ENCODE measurements around the genes GPR50 and PASD1.

DNA sequence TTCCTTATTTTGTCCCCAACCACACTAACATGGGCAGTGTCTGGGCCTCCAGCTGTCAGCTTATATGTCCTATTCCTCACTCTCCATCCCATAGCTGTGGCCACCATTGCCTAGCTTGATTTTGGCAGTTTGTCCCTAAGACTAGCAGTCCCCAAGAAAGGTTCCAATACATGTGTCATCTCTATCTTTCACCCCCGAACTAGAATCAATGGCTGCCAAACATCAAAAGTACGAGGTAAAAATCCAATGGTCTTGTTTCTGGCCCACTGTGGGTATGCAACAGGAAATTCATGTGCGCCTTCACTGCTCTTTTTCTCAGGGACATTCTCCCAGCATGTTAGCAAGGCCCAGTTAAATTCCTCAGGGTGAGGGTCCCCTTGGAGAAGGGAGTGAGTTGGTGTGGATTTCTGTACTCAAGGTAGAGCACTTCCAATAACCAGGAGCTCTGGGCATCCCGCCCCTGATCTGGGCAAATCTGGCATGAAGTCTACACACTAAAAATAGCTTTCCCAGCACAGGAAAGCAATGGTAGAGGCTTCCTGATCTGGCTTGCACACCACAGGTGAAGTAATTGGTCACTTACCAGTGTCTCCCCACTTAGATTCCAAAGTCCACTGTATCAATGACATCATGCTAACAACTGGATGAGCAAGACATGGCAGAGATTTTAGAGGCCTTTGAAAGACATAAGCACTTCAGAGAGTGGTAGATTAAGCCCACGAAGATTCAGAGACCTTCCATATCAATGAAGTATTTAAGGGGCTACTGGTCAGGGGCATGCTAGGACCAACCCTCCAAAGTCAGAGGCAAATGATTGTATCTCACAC, 17.7 kb upstream of the IDS start:
- PRO-cap: no peak
- RAMPAGE, long total RNA, 4 experiments: no peak in any of the 4 experiments

DNA sequence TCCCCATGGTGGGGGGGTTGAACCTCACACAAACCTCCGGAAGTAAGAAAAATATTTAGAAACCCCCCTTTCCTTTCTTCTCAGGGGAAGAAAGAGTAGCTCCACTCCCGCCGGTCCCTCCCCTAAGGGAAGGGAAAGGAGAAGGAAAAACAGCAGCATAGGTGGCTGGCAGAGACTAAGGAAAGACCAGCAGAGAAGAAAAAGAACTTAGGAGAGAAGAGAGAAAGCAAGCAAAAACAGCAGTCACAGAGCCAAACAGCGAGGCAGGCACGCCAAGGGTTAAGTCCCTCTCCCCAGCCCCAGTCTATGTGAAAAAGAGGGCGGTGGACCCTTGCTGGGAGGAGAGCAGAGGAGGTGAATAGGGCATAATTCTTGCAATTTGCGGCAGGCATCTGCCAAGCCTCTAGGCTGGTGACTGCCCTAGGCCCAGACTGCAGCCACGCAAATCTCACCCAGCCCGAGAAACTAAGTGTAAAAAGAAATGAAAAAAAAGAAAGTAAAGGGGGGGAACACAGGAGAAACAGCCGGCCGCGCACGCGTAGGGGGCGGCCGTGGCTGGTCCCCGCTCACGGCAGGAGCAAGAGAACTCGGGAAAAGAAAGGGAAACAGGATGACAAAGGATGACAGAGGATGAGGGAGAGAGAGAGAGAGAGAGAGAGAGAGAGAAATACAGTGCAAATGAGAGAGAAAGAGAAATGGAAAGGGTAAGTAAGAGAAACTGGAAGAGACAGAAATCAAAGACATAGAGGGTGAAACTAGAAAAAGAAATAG, 48.6 kb downstream of the MAGEA9 start:
- PRO-cap: no peak
- RAMPAGE, long total RNA, 4 experiments: no peak in any of the 4 experiments

DNA sequence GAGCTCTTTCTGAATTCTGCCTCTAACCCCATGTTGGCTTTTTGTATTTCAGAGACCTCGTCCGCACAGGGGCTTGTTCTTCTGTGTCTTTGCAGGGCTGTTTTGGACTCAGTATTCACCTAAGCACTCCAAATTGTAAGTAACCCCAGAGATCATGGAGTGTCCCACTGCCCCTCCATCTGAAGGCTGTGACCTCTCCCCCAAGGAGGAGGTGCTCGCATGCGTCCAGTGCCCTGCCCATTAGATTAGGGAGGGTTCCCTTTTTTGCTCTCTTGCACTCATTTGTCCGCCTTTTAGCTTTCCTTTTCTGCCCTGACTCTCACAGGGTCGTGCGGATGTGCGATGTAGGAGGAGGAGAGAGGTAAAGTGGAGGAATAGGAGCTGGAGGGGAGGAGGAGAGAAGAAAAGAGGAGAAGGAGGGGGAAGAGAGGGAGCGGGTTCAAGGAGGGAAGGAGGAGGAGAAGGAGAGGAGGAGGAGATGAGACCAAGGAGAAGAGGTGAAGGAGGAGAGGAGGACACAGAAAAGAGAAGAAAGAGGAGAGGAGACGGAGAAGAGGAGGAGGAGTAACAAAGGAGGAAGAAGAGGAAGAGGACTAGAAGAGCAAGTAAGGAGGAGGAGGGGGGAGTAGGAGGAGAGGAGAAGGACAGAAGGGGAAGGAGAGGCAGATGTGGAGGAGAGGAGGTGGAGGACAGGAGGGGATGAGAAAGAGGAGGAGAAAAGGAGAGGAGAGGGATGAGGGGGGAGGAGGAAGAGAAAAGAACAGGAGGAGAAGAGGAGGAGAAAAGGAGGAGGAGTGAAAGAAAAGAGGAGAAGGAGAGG, 5.9 kb upstream of the EOLA2 start:
- PRO-cap: no peak
- RAMPAGE, long total RNA, 4 experiments: no peak in any of the 4 experiments

DNA sequence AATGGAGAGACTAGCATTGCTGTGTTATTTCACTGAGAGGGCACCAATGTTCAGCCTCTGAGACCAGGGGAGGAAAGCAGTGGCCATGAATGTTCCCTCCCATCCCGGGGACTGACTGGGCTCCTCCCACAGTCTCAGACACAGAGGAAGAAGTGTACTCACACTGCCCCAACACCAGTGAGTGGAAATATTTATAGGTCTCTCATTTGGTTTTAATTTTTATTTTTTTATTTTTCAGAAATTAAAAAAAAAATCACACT, 25.1 kb upstream of the EOLA2 start:
- PRO-cap: no peak
- RAMPAGE, long total RNA, 4 experiments: no peak in any of the 4 experiments

GRCh38 chrX:150364622-150364840, 1.4 kb downstream of the MAMLD1 start:
- PRO-cap: no peak
- RAMPAGE, long total RNA, 4 experiments: no peak in any of the 4 experiments

DNA sequence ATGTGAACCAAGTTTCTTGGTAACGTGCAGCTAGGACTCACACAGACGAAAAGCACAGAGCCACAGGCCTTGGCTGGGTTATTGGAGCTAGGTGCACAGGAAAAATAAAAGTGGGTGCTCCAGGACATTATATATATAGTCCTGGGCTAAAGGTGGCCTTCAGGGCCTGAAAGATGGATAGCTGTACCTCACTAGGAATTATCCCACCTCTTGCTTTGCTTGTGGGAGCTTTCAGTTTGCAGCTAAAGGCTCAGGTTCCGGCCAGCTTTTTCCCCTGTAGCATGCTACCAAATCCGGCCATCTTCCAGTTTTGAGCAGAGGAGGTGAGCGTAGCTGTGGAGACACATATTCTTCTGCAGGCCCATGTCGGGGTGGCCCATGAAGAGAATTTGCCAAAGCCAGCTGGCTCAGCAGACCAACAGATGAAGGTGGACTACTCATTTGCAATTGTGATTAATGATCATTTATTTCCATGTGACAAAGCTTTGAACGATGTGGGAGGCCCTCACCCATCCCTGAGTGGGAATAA, 87.7 kb upstream of the MTM1 start:
- PRO-cap: no peak
- RAMPAGE, long total RNA, 4 experiments: no peak in any of the 4 experiments

DNA sequence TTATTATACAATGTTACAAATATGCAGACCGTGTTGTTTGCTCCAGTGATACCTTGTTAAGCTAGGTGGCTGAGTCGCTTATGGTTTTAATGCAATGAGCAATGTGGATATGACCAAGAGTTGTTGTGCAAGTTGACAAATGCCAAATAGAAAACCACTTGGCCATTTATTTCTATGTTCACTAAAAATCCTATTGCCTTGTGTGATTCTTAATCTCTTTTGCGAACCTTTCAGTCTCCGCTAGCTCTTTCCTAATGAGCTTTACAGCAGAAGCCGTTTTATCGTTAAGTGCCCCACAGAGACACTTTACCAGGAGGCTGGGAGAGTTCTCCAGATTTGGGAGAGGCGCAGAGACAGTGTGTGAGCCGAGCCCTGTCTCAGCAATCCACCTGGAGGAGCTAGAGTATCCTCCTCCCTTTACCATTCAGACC, 55.0 kb upstream of the MTM1 start:
- PRO-cap: no peak
- RAMPAGE, long total RNA, 4 experiments: no peak in any of the 4 experiments

GRCh38 chrX:150546577-150547254, 21.7 kb upstream of the MTM1 start:
- PRO-cap: no peak
- RAMPAGE, long total RNA, 4 experiments: no peak in any of the 4 experiments

DNA sequence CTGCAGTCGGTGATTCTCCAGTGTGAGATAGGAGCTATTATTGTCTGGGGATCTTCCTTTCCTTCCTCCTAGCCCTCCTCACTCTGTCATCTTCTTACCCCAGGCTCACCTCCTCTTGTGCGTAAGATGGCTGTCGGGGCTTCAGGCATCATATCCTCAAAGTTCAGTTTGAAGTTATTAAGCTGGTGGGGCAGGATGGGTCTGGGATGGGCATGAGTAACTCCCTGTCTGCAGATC, 981 bp upstream of the MTMR1 start:
- PRO-cap: no peak
- RAMPAGE, long total RNA, 4 experiments: no peak in any of the 4 experiments

- PRO-cap: no peak
- RAMPAGE, long total RNA, 4 experiments: no peak in any of the 4 experiments
These were observed at the start of gene GPR50 for GRCh38 chrX:151176183-151176859. Gene GPR50, plus strand, starts transcription at chrX:151176584.

- PRO-cap: no peak
- RAMPAGE, long total RNA, 4 experiments: no peak in any of the 4 experiments
These were observed at the start of gene PASD1 for GRCh38 chrX:151563331-151563945. Gene PASD1, plus strand, starts transcription at chrX:151563675.

DNA sequence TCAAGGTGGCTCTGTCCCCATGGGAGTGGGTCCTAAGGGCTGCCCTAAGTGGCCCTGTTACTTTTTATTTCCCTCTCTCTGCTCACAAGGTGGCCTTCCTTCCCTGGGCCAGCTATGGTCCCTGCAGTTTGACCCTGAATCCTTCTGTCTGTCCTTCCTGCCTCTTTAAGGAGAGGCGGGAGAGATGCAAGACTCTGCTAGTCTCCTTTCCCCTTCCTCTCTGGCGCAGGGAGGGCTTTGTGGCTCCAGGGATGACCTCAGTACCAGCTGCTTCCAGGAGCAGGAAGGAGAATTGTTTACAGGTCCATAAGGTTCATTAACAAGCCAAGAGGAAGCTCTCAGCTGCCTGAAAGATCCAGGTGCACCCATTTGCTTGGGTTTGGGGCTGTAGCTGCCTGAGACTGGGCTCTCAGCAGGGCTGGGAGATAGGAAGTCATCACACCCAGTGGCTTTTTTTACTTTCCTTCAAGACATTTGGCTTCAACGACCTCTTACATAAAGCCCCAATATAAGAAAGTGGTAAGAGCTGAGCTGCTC, 4.1 kb upstream of the FATE1 start:
- PRO-cap: no peak
- RAMPAGE, long total RNA, 4 experiments: no peak in any of the 4 experiments

DNA sequence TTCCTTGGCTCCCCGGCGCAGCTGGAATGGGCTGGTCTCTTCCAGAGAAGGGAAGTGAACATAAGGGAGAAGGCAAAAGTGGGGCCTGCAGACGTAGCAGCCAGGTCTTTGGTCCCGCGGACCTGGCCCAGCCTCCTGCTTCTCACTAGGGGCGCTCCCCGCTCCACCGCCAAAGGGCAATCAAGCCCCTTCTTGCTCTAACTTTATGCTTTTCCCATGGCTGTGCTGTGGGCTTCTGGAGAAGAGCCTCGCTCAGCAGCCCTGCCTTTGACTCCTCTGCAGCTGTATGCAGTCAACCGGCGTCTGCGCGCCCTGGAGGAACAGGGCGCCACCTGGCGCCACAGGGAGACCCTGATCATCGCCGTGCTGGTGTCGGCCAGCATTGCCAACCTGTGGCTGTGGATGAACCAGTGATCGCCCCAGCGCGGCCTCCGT, 6.5 kb downstream of the FATE1 start:
- PRO-cap: no peak
- RAMPAGE, long total RNA, 4 experiments: no peak in any of the 4 experiments

DNA sequence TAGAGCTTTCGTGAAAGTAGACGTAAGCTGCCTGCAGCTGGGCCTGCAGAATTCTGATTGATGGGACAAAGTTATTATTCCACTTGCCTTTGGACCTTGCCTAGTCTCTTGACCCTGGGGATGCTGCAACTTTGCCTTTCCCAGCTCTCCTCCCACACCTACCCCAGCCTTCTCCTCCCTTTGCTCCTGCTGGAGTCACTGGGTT, 11.3 kb upstream of the GABRE start:
- PRO-cap: no peak
- RAMPAGE, long total RNA, 4 experiments: no peak in any of the 4 experiments

- PRO-cap: no peak
- RAMPAGE, long total RNA, 4 experiments: no peak in any of the 4 experiments
These were observed 38.7 kb upstream of the MAGEA10 start for GRCh38 chrX:152176865-152177712.

GRCh38 chrX:152451537-152451865, 386 bp upstream of the GABRA3 start:
- PRO-cap: no peak
- RAMPAGE, long total RNA, 4 experiments: no peak in any of the 4 experiments

DNA sequence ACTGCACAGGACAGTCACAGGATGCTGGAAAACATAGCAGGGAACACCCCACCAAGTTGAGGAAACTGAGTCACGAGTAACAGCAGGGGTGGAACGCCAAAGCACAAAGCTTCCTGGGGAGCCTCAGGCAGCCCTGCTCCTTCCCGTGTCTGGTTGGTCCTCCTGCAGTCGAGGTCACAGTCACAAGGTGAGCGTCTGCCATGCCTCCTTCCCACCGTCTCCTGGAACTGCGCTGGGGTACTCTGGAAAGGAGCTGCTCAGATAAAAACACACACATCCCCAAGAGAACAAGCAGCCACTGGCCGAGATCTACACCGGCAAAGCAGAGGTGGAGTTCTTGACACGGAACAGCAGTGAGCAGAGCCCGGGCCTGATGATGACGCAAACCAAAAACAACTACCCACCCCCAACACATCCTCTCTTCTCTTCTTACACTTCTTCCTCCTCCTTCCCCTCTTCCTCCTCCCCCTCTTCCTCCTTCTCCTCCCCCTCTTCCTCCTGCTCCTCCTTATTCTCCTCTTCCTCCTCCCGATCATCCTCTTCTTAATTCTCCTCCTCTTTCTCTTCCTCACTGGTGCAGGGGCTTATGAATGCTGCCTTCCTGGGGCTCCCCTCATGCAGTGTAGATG, 4.7 kb downstream of the PNMA5 start:
- PRO-cap: no peak
- RAMPAGE, long total RNA, 4 experiments: no peak in any of the 4 experiments

DNA sequence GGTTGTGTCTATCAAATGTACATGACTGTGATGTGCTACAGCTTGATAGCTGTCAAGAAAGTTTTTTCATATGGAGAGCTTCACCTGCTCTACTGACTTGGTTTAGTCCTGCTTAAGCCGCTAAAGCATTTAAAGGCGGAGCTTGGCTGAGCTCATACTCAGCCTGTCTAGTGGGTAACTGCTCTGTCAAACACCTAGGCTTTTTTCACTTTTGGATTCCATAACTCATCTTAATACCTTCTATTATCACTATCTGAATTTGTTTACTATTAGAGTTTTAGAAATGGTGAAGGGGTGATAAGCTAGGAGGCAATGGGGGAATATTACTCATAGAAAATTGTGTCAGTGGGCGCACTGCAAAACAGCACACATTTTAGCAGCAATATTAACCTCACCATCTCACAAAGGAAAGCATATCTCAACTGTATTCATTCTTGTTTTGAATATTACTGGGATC, 20.4 kb upstream of the PWWP4 start:
- PRO-cap: no peak
- RAMPAGE, long total RNA, 4 experiments: no peak in any of the 4 experiments

DNA sequence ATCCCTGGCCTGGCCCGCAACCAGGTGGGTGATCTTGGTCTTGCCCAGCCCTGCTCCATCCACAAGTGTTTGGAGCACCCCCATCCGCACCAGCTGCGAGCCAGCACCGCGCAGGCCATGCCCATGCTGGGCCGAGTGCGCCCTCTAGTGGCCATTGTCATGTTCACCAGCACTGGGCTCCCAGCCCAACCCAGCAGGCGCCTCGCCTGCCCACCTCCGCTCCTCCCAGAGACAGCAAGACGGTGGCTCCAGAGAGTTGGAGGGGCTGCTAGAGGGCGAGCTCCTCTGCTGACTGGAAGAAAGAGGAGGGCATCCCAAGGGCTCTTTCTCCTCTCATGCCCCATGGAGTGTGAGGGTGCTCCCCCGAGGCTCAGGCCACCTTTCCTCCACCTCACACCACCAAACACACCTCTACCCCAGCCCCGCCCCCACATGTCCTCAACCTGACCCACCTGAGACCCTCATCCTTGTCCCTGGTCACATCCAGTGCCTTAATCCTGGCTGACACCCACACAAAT, 9.8 kb upstream of the ATP2B3 start:
- PRO-cap: no peak
- RAMPAGE, long total RNA, 4 experiments: no peak in any of the 4 experiments

- PRO-cap: no peak
- RAMPAGE, long total RNA, 4 experiments: no peak in any of the 4 experiments
These were observed 11.6 kb upstream of the CCNQ start for GRCh38 chrX:153610322-153611092.

Data from esophagus muscularis mucosa (tissue), 4 donors.